Cerebellum (tissue), 5 donors: ENCODE measurements around the gene CD300LD.

DNA sequence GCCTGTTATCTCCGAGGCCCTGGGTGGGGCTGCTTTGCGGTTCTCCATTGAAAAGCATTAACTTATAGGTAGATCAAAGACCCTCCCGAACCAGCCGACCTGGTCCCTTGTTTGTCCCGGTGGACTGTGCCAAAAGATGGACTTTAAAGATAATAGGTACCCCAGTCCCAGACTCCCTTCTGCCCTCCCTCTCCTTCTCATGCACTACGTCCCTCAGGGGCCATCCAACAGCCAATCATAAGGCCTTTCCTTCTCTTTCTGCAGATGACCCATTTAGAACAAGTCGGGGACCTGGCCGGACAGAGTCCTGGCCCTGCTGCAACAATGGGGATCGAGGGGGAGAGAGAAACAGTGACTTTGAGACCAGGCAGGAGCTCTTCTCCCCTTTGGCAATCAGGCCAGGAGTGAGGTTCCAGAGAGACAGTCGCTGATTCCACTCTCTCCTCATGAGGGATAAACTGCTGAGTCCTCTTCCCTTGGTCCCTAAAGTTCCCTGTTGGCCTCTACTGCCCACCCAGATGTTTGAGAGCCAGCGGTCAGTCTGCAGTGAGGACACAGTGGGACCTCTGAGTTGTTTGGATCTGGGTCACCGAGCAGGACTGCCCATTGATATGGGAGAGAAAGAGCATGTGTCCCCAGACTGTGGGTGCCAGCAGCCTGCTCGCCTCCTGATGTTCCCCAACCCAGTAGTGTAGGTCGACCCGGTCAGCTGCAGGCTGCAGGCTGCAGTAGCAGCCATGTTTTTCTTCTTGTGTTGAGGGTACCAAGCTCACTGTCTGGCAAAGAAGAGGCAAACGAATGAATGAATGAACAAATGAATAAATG lies 292.9 kb downstream of the SOX9 start:
- PRO-cap, 3 experiments: no peak in any of the 3 experiments
- RAMPAGE, long total RNA: no peak

- PRO-cap, 3 experiments: no peak in any of the 3 experiments
- RAMPAGE, long total RNA: no peak
These were observed 331.6 kb downstream of the SOX9 start for GRCh38 chr17:72452357-72452809.

- PRO-cap, 3 experiments: no peak in any of the 3 experiments
- RAMPAGE, long total RNA: no peak
These were observed 398.1 kb downstream of the SOX9 start for GRCh38 chr17:72518534-72519771.

DNA sequence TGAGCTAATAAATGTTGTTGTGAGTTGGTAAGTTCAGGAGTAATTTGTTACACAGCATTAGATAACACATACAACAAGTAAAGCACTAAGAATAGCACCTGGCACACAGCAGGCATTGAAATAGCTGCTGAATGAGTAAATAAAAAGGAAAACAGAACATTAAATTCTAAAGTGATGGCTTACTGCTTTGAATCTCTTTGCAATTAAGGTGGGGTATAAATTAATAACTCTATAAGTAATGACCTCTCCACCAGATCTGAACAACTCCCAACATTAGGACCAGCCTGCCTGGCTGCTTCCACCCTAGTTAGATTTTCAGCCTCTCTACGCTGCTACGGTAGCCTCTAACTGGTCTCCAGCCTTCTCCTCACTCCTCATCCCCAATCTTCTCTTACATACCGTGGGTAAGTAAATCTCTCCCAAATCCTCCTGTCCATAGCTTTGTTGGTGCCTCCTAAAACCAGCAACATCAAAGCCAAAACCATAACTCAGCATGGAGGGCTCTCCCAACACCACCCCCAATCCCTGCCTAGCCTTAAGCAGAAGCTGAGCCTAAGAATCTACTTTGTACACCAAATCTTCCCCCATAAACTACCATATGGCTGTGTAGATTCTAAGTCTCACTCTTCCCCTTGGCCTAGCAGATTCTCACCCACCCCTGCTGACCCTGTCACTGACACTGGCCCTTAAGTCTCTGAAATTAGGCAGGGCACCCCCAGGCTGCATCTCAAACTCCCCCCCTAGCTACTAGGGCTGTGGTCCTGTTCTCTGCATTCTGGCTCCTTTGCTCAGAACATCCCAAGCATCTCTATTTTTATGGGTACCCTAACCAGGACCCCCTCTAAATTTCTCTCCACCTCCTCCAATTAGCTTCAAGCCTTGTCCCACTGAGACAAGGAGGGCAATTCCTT lies 429.0 kb downstream of the SOX9 start:
- PRO-cap, 3 experiments: no peak in any of the 3 experiments
- RAMPAGE, long total RNA: no peak

DNA sequence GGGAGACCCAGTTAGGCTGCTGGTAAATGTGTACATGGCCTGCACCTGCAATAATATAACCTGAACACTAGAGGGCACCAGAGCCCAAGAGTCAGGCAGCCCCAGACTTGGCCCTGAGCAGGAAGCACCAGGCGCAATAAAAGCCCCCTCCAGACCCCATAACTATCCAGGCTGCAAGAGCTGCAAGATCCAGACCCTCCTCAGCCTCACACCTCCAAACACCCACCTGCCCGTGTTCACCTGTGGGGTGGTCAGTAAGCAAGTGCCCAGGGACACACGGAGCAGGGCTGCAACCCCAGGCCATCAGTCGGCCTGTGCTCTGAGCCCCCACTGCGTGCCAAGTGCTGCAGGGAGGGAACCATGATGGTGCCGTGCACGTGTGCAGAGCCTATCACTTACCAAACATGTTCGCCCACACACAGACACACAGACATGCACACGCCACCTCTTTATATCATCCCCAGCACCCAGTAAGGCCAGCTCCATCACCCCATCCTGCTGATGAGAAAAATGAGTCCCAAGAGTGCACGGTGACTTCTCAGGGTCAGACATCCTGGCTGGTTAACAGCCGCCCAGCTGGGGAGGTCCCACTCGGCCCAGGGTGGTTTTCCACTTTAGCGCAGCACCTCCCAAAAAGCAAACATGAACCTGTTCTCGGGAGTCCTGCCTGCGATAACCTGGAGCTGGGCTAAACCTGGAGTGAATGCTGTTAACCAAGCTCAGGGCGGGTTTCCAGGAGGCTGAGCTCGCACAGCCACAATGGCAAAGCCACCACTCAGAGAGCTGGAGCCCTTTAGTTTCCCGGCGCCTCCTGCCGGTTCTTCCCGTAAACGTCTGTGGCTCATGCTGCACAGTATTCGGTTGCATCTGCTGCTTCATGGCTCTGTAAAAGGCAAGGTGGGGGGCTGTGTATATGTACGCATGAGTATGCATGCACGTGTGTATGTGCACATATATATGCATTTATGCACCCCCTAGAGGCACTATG lies 439.8 kb downstream of the SOX9 start:
- PRO-cap, 3 experiments: no peak in any of the 3 experiments
- RAMPAGE, long total RNA: no peak

DNA sequence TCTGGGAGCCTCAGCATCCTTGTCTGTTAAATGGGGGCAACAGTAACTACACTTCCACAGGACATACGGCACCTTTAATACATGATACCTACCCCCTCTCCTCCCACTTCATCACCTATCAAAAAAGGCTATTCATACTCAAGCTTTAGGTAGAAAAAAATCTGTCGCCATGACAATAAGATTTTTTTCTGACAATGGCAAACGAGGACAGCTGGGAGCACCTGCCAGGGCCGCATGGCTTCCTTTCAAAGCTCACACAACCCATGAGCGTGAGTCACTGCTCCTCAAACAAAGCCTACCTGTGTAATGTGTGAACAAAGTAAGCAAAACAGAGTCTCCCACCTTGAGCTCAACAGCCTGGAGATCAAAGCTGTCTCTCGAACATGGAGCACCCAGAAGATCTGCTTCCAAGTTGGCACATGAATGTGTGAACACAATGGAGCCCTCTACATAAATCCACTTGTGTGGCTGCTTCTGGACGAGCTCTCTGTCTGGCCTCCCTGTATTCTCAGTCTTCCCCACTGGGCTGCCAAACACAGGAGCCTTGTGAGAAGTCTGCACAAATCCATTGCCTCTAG lies 459.7 kb downstream of the SOX9 start:
- PRO-cap, 3 experiments: no peak in any of the 3 experiments
- RAMPAGE, long total RNA: no peak

- PRO-cap, 3 experiments: no peak in any of the 3 experiments
- RAMPAGE, long total RNA: no peak
These were observed 431.2 kb downstream of the SLC39A11 start for GRCh38 chr17:72661249-72661664.

- PRO-cap, 3 experiments: no peak in any of the 3 experiments
- RAMPAGE, long total RNA: no peak
These were observed 320.3 kb downstream of the SLC39A11 start for GRCh38 chr17:72772037-72772713.

DNA sequence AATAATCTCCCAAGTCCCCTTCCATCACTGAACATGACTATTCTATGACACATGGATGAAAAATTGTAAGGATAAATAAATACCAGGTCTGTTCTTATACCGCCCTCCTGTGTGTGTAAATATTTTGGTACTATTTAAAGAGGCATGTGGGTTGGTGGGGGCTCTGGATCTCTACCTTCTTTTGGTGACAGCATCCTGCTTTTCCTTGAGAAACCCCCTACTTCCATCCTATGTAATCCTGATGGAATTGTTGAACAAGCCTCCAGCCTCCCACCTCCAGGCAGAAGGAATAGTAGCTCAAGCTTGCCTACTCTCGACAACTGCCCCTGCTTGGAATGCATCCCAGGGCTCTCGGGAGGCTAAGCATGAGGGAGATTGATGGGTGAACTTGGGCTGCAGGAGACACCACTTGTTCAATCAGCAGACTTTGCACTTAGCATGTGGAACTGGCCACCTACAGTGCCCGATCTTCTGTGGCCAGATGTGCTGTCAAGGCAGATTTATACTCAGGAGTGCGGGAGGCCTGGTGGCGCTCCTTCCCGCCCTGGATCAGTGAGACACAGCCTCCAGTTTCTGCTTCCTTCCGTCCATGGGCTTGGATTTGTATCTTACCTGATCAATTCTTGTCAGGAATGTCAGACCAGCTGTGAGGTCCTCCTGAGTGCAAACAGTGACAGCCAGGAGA lies 287.3 kb downstream of the SLC39A11 start:
- PRO-cap, 3 experiments: no peak in any of the 3 experiments
- RAMPAGE, long total RNA: no peak

- PRO-cap, 3 experiments: no peak in any of the 3 experiments
- RAMPAGE, long total RNA: no peak
These were observed 910 bp upstream of the COG1 start for GRCh38 chr17:73191838-73192451.

- PRO-cap, 3 experiments: no peak in any of the 3 experiments
- RAMPAGE, long total RNA: no peak
These were observed 13.4 kb downstream of the CDC42EP4 start for GRCh38 chr17:73298449-73298825.

DNA sequence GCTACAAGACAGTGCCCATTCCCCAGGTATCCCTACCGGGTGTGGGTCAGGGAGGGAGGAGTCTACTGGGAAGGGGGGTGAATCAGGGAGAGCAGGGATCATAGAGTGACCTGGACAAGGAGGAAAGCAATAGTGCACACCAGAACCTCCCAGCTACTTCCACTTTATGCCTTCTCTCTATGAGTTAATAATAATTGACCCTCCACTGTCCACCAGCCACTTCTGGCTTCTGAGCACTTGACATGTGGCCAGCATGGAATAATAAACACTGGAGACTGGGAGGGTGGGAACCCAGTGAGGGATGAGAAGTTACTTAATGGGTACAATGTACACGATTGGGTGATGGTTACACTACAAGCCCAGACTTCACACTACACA lies 11.5 kb downstream of the CDC42EP4 start:
- PRO-cap, 3 experiments: no peak in any of the 3 experiments
- RAMPAGE, long total RNA: no peak

DNA sequence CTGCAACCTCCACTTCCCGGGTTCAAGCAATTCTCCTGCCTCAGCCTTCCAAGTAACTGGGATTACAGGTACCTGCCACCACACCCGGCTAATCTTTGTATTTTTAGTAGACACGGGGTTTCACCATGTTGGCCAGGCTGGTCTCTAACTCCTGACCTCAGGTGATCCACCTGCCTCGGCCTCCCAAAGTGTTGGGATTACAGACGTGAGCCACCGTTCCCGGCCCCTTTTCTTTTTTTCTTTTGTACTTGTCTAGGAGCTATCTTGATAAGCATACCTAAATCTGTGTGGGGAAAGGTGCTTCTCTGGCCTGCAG lies 39.3 kb upstream of the CDC42EP4 start:
- PRO-cap, 3 experiments: peak in 1 of 3 experiments; most common minus-strand start position 240 of the sequence (in 1)
- RAMPAGE, long total RNA: no peak

DNA sequence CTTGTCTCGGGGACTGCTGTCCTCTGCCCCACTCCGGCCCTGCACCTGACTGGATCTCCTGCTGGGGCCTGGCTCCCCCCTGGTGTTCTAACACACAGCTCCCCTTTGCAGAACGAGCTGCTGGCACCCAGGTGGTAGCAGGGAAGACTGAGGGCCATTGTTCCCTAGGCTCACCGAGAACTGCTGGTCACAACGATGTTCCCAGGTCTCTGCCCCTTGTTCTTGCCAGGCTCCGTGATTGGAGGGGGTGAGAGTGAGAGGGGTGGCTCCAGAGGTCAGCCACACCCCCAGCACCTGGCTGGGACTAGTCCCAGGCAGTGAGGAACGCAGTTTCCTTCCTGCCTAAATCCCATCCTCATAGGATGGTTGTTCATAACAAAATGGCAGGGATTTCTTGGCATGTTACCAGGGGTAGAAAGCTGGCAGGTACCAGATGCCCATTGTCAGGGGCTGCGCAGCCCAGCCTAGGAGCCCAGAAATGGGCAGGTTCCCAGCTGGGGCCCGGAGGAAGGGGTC lies 52.1 kb upstream of the CDC42EP4 start:
- PRO-cap, 3 experiments: no peak in any of the 3 experiments
- RAMPAGE, long total RNA: no peak

GRCh38 chr17:73642779-73643494 lies 1.3 kb downstream of the SDK2 start:
- PRO-cap, 3 experiments: no peak in any of the 3 experiments
- RAMPAGE, long total RNA: no peak

- PRO-cap, 3 experiments: no peak in any of the 3 experiments
- RAMPAGE, long total RNA: no peak
These were observed 23.1 kb upstream of the GPRC5C start for GRCh38 chr17:74408635-74409251.

- PRO-cap, 3 experiments: no peak in any of the 3 experiments
- RAMPAGE, long total RNA: no peak
These were observed 2.7 kb downstream of the CD300LB start for GRCh38 chr17:74528361-74529112.

DNA sequence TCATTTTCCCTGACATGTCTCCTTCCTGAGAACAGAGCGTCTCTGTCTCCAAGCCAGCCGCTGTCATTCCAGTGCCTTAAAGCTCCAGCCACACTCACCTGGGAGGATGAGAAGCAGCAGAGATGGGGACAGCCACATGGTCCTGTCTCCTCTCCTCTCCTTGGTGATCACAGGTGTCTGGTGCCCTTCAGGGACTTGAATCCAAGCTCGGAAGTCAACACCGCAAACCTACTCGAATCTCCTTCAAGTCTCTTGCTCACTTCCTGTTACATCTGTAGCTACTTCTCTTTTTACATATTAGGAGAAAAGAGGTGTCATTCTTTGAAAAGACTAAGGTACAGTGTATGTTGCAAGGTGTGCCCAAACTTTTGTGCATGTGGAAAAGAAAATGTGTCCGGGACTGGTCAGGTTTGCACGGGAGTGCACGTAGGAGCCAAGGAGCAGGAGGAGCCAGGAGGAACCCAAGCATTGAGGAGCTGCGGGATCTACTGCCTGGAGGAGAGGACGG lies at the start of gene CD300LD:
TSS of gene CD300LD (minus strand) at position 219 of the 508 bp plus-strand sequence.
- PRO-cap, 3 experiments: no peak in any of the 3 experiments
- RAMPAGE, long total RNA: no peak

- PRO-cap, 3 experiments: no peak in any of the 3 experiments
- RAMPAGE, long total RNA: no peak
These were observed 1.6 kb downstream of the CD300E start for GRCh38 chr17:74621951-74622273.

DNA sequence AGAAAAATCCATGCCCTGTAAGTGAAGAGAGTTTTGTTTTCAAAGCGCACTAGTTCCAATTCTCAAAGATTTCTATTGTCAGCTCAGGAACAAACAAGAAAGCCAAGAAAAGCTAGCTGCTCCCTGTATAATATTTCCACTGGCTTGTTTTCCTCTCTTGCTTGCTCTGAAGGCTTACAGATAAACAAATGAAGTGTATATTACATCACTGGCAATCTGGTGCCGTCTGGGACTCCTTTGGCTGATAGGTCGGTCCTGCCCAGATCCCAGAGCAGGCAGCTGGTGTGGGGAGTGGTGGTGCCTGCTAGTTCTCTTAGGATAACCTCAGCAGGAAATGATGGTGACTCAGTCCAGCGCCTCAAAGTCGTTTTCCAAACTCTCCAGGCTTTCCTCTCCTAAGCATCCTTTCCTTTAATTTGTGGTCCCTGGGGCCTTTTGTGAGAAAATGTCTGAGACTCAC lies 35.2 kb downstream of the CD300LF start:
- PRO-cap, 3 experiments: peak in 3 of 3 experiments; most common plus-strand start position 269 of the sequence (in 3); most common minus-strand start position 141 of the sequence (in 2)
- RAMPAGE, long total RNA: no peak